Right cardiac atrium (tissue), 1 donor: ENCODE data around the gene GGT1.

DNA sequence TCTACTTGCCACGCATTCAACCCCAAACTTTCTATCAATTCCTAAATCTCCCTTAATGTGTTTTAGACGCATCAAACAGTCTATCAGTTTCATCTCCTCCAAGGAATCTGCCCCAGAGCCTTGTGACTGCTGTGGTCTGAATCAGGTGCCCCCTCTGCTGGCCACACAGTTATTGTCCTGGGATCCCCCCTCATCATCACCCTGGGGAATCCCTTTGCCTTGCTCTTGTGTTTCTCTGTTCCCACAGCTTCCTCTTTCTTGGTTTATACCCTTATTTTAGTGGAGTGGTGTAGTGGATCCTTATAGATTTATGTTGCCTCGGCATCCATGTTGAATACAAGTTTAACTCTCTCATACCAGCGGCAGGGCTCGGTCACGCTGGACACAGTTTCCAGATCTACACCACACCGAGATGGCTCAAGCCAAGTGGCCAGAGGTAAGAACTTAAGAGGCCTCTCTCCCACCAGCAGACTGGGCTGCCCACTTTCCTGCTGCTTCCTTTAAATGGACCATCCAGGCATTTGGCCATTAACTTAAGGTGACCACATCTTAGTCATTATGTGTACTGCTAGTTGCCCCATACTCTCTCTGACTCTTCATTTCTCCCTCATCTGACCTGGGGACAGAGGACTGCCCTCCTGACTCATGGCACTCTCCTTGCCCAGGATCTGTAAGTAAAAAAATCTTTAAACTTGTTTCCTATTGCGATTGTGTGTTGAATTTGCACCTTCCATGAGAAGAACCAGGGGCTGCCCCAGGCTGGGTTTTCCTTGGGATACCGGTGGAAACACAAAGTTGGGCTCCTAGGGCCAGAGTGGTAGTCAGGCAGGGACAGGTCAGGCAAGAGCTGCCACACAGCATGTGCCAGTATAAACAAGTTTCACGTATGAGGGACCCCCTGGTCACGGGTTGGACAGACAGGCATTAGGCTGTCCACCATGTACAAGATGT is 8.3 kb downstream of the UPB1 start:
- PRO-cap, result no peak

- PRO-cap, result no peak
Observed at GRCh38 chr22:24602950-24603365, at the start of gene GGT1. Gene GGT1, plus strand, starts transcription at chr22:24603193.

- PRO-cap, result no peak
Observed at GRCh38 chr22:24985157-24985390, 32.6 kb downstream of the KIAA1671 start.

GRCh38 chr22:25112812-25113943 is 86.5 kb upstream of the CRYBB3 start:
- PRO-cap, result no peak

DNA sequence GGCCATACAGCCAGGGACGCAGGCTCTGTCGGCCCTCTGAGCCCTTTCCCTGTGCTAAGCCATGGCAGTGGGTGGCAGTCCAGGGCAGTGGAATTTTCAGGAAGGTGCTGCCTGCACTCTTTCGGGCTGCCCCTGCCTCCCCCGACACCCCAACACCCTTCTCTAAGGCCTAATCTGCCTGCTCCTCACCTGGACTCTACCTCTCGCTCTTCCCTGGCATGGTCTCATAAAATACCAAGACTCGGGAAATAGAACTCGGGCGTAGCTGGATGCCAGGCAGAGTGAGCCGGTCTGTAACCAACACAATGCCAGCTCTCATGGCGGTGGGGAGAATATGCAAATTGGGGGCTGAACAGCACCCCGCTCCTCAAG is 49.3 kb upstream of the CRYBB3 start:
- PRO-cap, result no peak

GRCh38 chr22:25374227-25374905 is 154.9 kb downstream of the CRYBB2 start:
- PRO-cap, result no peak

DNA sequence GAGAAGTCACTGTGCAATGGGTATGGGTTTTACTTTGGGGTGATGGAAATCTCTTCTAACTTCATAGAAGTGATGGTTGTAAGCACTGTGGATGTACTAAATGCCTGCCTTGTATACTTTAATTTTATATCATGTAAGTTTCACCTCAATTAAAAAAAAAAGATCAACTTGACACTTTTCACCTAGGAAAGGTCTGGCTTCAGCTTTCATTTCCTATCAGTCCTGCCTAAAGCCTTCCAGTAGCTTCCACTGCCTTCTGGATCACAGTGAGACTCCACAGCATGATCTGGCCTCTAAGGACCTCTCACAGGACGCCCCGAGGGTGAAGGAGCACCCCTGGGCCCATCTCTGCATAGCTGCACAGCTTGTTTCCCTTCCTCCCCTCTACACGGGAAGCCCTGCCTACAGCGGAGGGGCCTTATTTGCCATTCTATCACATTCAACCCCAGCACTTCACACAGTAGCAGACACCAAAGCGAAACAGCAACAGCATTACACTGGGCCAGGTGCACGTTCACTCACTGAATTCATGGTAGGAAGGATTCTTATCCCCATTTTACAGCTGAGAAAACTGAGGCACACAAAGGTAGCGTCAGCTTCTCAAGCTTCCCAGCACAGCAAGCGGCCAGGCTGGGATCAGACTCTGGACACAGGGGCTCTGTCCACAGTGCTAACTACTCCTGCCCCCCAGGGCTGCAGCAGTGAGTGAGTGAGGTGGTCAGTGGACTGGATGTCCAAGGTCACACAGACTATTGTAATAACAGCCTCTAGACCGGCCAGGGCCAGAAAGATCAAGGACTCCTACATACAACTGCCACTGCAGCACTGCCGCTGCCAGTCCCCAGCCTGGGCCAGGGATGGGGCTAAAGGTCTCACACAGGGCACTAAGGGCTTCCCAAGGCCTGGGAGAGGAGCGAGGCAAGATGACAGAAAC is 162.2 kb upstream of the GRK3 start:
- PRO-cap, result no peak

DNA sequence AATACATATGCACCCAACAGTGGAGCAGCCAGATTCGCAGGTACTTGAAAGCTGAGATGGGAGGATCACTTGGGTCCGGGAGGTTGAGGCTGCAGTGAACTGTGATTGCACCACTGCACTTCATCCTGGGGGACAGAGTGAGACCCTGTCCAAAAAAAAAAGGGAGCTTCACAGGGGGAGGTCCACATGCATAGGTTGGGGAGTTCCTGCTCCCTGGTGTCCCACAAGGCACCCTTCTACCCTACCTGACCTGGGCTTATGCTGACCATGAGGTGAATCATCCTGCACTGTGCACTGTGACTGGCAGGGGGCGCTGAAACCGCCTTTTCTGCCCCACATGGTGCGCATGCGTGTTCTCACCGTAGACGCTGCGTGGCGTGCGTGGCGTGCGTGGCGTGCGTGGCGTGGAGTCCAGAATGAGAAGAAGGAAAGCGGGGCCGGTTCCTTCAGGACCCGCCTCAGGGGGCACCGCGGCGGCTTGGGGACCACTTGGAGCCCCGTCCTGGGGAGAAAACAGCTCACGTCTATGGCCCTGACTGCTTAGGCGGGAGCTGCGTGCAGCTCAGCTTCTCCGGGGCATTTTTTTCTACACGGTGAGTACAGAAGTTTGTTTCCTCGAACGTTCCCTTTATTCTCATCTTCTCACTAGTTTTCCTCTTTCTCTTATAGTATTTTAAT is 116.6 kb upstream of the GRK3 start:
- PRO-cap, result unidirectional peak, plus-strand start at position 414 of the sequence

DNA sequence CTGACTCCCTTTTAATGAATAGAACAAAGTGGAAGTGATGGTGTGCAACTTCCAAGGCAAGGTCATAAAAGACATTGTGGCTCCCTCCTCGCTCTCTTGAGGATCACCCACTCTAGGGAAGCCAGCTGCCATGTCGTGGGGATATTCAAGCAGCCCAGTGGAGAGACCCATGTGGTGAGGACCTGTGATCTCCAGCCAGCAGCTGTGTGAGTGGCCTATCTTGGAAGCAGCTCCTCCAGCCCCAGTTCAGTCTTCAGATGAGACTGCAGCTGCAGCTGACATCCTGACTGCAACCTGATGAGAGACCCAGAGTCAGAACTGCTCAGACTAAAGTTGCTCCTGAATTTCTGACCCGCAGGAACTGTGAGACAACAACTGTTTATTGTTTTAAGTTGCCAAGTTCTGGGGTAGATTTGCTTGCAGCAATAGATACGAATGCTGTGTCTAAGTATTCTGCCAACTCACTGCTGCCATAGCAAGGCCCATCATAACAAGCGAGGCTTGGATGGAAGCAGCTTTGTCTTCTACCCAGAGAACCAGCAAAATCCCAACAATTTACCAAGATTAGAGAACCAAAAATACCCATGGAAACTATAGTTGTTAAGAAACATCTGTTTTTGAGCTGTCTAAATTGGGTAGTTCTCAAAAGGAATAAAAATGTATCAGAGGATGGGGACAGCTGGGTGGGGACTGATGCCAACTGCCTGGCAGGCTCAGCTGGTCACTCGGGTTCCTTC is 86.2 kb upstream of the GRK3 start:
- PRO-cap, result no peak

DNA sequence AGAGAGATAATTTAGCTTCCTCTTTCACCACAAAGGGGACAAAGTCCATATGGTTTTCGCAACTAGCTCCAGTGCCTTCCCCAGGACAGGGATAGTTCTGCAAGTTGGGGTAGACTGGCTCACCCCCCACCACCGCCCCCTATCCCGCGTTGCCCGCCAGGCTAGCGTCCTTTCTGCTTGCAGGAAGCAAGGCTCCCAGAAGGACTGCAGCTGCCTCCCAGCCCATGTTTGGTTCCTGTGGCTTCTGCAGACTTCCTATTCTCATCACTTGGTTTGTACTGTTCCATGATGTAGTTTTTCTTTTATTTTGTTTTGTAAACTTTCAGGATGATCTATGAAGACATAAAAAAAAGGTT is 75.6 kb upstream of the MYO18B start:
- PRO-cap, result no peak

DNA sequence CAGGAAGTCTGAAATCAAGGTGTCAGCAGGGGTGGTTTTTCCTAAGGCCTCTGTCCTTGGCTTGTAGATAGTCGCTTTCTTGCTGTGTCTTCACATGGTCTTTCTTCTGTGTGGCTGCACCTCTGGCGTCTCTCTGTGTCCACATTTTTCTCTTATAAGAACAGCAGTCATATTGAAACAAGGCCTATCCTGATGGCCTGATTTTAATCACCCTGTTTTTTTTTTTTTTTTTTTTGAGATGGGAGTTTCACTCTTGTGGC is 137.0 kb upstream of the SEZ6L start:
- PRO-cap, result no peak

GRCh38 chr22:26416736-26417373 is 12.2 kb upstream of the ASPHD2 start:
- PRO-cap, result no peak

- PRO-cap, result no peak
Observed at GRCh38 chr22:26525550-26526662, 13.6 kb upstream of the TFIP11 start.

- PRO-cap, result no peak
Observed at GRCh38 chr22:26552895-26553411, 37.0 kb downstream of the TPST2 start.

- PRO-cap, result no peak
Observed at GRCh38 chr22:26559769-26560579, 30.0 kb downstream of the TPST2 start.

- PRO-cap, result no peak
Observed at GRCh38 chr22:26568221-26568792, 21.6 kb downstream of the TPST2 start.

DNA sequence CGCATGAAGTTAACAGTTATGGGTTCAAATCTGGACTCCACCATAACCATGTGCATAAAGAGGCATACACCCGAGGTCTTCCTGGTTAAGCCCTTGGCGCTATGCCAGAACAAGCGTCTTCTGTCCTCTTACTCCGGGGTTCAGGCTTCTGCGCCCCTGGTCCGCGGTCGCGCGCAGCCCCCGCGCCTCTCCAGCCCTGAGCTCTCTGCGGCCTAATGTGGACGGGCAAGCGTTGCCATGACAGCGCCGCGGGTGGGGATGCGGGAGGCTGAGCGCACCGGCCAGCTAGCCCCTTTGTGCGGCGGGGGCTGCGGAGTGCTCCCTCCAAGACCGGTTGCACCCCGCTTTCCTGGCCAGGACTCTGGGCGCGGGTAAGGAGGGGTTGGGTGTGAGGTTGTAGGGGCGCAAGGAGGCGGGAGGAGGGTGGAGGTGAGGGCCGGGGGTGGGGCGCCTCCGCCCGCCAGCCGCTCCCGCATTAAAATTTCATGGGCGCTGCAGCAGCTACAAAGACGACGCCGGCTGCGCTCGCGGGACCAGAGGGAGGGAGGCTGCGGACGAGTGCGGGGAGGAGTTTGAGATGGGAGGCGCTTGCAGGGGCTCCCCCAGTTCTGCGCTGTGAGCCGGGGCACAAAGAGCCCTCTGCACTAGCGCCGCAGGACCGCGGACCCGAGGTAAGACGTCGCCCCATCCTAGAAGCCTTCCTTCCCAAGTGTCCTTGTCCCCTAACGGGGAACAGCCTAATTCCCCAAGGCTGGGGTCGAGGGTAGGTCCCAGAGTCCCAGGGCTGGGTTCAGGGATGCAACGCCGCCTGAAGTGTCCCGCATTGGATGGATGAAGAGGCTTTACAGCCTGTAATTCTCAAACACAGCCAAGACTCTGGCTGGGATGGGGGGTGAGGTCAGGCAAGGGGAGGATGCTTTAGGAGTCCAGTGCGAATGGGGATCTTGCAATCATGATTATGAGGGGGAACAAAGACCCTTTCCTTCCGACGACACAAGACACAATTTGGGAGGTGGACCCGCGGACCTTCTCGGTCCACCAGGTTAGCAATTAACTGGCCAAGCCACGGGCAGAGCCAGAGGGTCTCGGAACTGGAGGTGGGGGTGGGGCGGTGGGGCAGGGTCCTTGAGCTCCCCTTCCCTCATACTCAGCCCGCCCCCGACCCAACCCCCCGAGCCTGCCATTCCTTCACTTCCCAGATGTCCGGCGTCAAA is 35.6 kb downstream of the CRYBA4 start:
- PRO-cap, result no peak

DNA sequence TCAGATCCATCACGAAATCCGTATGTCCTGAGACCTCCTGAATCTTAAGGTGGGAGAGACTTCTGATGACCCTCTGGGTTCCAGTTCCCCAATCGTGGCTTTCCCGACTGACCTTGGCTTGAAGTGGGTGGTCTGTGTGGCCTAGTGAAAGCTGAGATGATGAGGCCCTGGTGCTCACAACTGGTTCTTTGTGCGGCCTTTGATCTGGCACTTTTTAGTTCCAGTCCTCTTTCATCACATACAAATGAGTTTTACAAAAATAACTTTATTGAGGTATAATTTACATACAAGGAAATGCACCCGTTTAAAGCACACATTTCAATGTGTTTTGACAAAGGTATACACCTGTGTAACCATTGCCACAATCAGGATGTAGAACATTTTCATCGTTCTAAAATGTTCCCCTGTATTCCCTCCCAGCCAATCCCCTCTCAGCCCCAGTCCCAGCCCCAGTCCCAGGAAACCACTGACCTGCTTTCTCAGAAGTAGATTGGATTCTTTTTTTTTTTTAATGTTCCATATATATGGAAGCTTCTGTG is 41.8 kb downstream of the CRYBA4 start:
- PRO-cap, result no peak

DNA sequence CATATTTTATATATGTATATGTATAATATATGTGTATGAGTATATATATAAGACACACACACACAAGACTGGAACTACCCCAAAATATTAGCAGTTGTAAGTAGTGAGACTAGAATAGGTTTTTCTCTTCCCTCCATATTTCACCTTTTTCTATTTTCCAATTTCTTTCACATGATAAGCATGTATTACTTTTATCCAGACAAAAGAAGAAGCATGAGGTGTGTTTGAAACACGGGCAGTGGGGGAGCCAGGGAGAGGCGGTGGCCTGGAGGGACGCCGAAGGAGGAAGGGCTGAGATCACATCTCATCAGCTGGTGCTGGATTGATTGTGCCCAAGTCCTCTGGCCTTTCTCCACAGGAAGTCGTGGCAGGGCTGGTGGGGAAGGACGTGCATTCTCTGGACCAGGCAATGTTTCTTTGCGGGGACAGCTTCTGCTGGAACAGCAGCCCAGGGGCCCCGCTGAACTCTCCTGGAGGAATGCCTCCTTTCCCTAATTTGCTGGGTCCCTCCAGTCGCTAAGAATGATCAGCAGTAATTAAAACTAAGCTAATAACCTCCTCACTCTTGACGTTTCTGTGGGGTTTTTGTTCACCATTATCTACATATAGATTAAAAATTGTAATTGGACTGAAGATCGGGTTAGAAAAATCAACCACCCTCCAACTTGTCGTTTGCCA is 118.5 kb downstream of the CRYBA4 start:
- PRO-cap, result no peak

GRCh38 chr22:27116080-27116294 is 494.2 kb downstream of the CRYBA4 start:
- PRO-cap, result no peak